Type B pancreatic cell (in vitro differentiated cells): ENCODE measurements around a stretch of chr1.

DNA sequence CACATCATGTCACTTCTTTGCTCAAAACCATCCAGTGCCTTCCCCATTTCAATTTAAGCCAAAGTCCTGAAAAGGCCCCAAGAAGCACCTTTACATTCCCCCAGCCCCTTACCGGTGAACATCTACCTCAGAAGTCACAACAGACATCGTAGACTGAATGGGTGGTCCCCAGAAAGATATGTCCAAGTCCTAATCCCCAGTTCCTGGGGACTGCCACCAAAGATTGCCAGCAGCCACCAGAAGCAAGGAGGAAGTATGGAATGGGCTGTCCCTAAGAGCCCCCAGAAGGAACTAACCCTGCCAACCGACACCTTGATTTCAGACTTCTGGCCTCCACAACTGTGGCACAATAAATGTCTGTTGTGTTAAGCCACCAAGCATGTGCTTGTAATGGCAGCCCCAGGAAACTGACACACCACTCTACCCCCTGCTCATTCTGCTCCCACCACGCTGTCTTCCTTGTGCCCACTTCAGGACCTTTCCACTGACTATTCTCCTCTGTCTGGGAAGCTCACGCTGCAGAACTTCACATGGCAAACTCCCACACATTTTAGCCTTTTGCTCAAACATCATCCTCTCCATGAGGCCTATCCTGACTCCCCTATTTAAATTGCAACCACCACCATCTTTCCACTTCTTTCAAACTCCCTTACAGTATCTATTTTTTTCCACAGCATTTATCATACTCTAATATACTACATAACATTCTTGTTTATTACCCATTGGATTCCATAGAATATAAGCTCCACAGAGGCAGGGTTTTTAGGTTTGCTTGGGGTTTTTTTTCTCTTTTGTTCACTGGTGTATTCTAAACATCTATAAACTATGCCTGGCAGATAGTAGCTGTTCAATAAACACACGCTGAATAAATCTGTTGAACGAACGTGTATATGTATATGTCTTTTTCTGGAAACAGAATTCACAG, 33.5 kb downstream of the RERE start:
- PRO-cap, result no peak

GRCh38 chr1:8870259-8870671, 8.2 kb downstream of the ENO1 start:
- PRO-cap, result no peak

DNA sequence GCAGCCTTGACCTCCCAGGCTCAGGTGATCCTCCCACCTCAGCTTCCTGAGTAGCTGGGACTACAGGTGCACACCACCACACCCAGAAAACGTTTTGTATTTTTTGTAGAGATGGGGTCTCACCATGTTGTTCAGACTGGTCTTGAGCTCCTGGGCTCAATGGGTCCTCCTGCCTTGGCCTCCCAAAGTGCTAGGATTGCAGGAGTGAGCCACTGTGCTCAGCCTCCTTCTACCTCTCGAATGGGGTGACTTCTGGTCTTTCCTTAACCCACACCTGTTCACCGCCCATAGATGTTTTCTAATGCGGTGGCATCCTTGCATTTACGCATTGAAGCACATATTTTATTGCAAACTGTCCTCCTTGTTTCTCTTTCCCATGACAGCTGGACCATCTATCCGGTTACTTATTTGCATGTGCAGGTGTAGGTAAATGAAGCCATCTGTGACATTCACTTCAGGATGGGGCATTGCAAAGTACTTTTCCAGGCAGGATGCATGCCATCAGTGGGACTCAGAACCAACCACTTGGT, 16.6 kb downstream of the SLC2A7 start:
- PRO-cap, result no peak

- PRO-cap, result unidirectional peak, plus-strand start at chr1:9128154
Observed at GRCh38 chr1:9127779-9128405, 1.0 kb downstream of the GPR157 start.

GRCh38 chr1:9130122-9130464, 1.2 kb upstream of the GPR157 start:
- PRO-cap, result no peak

- PRO-cap, result no peak
Observed at GRCh38 chr1:9151400-9152009, 22.6 kb upstream of the GPR157 start.

DNA sequence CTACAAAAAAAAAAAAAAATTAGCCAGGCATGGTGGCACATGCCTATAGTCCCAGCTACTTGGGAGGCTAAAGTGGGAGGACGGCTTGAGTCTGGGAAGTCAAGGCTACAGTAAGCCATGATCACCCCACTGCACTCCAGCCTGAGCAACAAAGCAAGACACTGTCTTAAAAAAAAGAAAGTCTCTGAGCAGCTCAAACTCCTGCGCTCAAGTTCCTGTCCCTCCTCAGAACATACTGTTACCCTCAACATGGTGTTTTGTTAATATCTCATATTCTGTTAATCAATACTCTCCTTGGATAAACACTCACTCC, 43.0 kb upstream of the GPR157 start:
- PRO-cap, result no peak

GRCh38 chr1:9179619-9180987, 51.2 kb upstream of the GPR157 start:
- PRO-cap, result no peak

- PRO-cap, result no peak
Observed at GRCh38 chr1:9295727-9296539, 3.2 kb downstream of the SPSB1 start.

DNA sequence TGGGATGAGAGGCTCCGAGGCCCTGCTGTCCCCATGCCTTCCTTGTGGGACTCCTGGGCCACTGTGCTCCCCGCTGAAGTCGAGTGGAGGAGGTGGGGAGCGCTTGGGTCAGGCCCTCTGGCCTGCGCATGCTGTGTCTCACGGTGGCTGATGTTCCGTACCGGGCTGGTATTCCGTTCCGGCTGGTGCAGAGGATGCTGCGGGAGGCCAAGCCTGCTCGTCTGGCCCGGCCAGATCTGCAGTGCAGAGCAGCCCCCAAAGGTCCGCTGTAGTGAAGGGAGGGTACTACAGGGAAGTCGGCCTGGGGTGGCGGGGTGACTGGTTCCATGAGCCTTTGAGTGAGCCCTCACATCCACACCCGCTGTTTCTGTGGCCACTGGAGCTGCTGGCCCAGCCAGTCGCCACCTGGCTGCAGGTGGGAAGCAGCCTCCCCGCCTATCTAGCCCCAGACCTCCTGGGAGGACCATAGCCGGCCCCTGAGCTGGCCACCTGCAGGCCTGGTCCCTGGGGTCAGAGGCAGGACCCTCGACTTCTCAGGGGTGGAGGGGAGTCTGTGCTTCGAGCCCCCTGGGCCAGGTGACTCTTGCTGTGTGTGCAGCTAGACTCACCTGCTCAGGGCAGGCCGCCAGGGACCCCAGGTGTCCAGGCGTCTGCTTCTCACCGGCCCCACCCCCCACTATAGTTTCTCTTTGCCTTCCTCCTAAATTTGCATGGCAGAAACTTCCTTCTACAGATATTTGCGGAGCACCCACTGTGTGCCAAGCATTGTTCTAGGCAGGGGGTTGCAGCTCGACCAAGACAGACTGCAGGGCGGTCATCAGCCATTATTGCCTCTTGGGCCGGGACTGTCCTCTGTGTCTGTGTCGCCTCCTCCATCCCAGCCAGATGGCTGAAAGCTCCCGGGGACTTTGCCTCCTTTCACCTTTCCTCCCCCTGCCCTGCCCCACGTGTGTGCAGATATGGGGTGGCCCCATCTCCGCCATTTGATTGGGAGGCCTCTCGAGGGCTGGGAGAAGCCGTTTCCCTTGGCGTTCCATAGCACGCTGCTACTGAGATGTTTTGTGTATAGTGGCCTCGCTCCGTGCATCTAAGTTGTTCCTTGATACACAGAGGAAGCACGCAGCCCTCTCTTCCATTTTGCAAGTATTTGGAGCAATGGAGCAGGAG, 27.2 kb downstream of the SPSB1 start:
- PRO-cap, result no peak

DNA sequence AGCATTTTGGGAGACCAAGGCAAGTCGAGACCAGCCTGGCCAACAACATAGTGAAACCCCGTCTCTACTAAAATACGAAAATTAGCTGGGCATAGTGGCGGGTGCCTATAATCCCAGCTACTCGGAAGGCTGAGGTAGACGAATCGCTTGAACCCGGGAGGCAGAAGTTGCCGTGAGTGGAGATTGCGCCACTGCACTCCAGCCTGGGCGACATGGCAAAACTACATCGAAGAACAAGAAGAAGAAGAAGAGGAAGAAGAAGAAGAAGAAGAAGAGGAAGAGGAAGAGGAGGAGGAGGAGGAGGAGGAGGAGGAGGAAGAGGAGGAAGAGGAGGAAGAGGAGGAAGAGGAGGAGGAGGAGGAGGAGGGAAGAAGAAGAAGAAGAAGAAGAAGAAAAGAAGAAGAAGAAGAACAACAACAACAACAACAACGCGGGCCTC, 87.3 kb downstream of the SPSB1 start:
- PRO-cap, result no peak

DNA sequence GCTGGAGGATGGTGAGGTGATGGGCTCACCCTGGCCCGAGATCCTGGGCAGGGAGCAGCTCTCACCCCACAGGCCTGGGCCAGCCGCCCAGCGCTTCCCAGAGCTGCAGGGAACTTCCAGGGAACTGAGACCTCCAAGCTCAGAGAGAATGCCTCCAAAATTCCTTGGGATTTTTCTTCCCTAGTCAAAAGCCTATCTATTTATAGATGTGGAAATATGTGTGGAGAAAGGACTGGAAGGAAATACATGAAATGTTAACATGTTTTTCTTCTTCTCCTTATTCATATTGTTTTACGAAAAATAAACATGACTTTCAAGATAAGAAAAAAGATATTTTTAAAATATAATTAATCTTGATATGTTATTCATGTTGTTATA, 121.2 kb downstream of the SPSB1 start:
- PRO-cap, result no peak

- PRO-cap, result no peak
Observed at GRCh38 chr1:9437341-9437715, 101.9 kb upstream of the SLC25A33 start.

- PRO-cap, result no peak
Observed at GRCh38 chr1:9452349-9453117, 86.7 kb upstream of the SLC25A33 start.

- PRO-cap, result no peak
Observed at GRCh38 chr1:9459668-9460559, 79.4 kb upstream of the SLC25A33 start.

GRCh38 chr1:9501016-9501616, 38.1 kb upstream of the SLC25A33 start:
- PRO-cap, result no peak

DNA sequence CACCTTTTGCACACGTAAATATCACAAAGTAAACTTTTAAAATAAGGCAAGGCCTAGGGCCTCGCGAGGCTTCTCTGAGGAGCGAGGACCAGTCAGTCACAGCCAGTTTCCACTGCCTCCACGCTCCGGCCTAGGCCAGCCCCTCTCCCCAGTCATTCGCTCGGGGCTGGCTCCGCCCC, 241 bp upstream of the SLC25A33 start:
- PRO-cap, result bidirectional peak, plus-strand start outside the sequence, minus-strand start at position 98 of the sequence

GRCh38 chr1:9589360-9589939, 739 bp downstream of the TMEM201 start:
- PRO-cap, result no peak

DNA sequence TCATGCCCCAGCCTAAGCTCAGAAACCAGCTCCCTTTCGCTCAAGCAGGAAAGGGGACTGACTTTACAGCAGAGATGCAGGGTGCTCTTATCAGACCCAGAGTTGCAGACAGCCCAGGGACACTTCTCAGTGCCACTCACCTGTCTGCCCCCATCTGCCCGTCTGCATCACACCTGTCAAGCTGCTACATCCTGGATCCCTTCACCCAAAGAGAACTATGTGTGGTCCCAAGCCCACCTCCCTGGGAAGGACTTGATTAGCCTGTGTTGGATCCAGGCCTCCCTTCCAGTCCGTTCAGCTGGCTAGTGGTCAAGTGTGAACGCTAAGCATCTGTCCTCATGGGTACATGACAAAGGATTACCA, 20.6 kb upstream of the PIK3CD start:
- PRO-cap, result no peak

GRCh38 chr1:9688962-9689738, 37.6 kb downstream of the PIK3CD start:
- PRO-cap, result no peak